ENCODE measurements around a stretch of chr6.

DNA sequence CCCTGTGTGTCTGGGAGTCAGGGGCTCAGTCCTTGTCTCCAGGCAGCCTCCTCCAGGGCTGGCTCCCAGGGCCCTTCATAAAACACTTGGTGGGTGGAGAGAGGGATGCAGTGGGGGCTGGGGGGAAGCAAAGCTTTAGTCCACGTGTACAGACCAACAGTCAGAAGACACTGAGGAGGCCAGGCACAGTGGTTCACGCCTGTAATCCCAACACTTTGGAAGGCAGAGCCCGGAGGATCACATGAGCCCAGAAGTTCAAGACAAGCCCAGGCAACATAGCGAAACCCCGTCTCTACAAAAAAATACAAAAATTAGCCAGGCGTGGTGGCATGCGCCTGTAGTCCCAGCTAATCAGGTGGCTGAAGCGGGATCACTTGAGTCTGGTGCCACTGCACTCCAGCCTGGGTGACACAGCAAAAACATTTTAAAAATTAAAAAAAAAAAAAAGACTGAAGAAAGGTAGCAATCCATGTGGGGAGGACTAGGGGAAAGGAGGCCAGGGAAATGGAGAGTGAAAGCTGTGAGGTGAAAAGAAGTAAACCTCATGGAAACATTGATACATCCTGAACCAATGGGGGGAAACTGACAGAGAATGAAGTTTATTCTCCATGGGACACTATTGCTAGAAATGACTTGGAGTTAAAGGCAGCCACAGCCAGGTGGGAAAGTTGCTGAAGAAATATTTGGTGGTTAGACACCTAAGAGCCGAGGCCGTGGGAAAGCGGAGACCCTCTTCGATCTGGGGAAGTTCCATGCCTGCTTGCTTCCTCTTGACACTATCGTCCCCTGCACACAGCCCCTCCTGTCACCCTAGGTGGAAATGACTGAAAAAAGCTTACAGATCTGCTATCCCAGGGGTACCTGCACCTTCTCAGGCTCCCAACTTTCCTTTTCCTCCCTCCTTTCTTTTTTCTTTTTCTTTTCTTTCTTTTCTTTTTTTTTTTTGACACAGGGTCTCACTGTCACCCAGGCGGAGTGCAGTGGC is 35.5 kb downstream of the PIM1 start:
- PRO-cap, result no peak

DNA sequence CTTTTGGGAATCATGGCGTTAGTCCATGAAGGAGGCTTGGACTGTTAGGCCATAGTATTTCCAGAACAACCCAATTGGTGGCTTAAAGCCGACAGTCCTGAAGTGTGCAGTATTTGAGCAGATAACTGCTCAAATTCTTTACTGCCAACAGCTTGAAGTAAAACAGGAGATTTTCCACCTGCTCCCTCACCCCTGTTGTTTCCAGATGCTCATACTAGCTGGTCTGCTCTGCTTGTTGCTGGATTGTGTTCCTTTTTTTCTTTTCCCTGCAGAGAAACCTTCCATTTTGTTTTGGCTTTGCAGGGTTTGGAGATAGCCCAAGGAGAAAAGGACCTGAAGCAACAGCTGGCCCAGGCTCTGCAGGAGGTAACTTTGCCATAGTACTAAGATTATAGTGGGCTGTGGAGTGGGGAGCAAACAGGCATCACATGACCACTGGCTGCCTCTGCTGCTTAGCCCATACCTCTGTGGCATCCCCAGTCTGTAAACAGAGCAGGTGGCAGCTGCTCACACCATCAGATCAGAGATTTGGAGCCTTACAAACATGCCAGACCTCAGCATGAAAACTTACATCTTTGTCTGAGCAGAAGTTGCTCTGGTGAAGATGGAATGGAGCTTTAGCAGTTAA is 17.5 kb downstream of the RNF8 start:
- PRO-cap, result no peak

GRCh38 chr6:37496825-37497678 is 2.6 kb downstream of the CCDC167 start:
- PRO-cap, result no peak

DNA sequence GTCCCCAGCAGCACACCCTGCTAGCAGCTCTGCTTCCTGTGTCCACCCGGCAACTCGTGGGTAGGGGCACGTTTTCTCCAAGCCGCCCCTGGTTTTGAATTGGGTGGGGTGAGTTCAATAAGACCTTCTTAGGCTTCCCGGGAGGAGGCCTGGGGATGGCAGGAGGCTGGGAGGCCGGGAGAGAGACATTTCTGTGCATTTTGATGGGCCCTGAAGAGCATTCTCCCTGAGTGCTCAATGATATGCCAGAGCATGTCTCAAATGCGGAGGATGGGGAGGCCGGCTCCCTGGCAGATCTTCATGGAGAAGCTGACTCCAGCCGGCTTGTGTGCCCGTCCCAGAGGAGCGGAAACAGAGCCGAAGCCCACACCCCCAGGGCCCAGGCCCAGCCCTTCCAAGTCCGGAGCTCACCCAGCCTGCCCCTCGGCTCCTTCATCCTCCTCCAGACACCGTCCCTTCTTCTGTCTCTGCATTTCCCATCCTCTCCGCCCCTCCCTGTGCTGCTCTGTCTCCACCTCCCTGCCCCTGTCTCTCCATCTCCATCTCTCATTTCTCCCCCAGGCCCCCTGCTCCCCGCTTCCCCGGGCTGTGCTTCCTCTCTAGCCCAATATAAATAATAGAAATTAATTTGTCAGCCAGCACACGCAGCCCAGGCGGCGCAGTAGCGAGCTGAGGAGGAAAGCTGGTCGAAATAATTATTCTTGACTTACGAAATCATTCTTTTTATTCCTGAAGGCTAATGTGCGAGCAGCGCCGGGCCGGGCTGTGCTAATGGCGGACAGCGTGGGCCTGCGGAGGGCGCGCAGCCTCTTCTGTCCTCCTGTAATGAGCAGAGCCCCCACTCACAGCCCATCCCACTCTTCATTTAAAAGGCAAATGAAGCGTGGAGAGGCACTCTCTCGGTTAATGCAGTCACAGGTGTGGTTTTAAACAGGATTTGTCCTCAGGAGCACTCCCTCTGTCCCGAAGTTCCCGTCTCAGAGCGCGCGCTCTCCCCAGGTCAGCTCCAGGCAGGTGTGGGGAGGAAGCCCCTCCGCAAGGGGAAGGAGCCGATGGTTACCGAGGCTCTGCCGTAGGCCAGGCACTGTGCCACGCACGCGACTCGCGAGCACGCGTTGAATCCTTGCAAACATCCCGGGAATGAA is 36.0 kb upstream of the ZFAND3 start:
- PRO-cap, result unidirectional peak, plus-strand start at position 771 of the sequence

GRCh38 chr6:37822296-37822915 is 2.9 kb downstream of the ZFAND3 start:
- PRO-cap, result no peak

DNA sequence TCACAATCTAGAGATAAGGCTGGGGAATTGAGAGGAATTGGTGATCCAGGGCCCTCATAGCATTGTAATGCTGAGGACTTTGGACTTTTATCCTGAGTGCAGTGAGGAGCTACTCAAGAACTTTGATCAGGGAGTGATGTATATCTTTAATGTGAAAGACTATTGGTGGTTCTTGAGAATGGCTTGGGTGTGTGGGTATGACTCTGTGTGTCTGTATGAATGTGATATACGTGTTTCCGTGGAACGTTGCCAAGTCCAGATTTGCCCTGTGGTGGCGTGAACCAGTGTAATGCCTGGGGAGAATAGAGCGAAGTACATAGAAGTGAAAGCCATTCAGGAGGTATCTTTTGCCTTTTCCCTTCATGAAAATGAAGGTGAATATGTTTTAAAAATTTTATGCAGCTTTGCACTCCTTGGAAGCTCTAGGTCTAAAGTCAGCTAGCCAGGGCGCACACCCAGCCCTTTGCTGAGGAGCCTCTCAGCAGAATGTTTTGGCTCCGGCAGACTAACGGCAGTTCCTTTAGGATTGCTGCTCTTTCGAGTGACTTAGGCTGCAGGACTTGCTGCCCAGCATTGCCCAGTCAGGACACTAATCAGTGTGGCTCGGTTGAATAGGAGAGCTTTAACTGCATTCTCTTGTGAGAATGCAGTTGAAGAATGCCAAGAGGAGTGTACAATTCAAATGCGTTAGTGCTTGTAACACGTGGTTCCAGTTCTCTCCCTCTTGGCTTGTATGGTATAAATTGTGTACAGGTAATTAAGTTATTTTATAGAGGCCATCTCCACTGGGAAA is 3.6 kb downstream of the ZFAND3 start:
- PRO-cap, result no peak

DNA sequence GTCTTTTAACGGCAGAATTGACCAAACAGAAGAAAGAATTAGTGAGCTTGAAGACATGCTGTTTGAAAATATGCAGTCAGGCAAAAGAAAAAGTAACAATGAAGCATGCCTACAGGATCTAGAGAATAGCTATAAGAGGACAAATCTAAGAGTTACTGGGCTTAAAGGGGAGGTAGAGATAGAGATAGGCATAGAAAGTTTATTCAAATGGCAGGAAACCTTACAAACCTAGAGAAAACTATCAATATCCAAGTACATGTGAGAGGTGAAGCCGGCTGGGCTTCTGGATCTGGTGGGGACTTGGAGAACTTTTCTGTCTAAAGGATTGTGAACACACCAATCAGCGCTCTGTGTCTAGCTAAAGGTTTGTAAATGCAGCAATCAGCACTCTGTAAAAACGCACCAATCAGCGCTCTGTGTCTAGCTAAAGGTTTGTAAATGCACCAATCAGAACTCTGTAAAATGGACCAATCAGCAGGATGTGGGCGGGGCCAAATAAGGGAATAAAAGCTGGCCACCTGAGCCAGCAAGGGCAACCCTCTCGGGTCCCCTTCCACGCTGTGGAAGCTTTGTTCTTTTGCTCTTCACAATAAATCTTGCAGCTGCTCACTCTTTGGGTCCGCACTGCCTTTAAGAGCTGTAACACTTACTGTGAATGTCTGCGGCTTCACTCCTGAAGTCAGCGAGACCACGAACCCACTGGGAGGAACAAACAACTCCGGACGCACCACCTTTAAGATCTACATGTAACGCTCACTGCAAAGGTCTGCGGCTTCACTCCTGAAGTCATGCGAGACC is 142.9 kb downstream of the ZFAND3 start:
- PRO-cap, result no peak

DNA sequence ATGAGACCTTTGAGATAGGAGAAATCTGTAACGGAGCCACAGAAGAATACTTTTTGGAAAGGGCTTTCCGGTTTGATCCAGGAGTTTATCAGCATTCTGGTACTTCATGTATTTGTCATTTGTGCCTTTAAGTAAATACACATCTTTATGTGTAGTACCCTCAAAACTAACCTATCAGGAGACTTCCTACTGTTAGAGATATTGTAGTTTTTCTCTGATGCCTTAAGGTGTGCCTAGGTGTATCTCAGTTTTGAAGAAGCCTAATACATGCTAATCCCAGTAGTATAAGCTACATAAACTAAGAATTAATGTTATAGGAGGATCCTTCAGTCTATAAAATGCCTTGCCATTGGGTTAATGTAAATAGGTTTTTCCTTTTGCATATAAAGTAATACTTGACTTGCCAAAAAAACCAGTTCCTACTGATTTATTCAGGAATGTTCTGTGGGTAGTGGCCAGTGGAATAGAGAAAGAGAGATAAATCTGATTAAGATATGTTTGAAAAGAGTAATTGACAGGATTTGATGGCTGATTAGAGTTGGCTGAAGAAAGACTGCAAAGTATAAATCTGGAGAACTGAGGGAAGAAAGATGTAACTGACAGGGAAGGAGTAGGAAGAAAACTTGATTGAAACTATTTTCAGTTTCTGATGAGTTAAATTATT is 273.4 kb downstream of the ZFAND3 start:
- PRO-cap, result no peak

- PRO-cap, result no peak
Measured at GRCh38 chr6:38486130-38486723, 153.5 kb downstream of the BTBD9 start.

DNA sequence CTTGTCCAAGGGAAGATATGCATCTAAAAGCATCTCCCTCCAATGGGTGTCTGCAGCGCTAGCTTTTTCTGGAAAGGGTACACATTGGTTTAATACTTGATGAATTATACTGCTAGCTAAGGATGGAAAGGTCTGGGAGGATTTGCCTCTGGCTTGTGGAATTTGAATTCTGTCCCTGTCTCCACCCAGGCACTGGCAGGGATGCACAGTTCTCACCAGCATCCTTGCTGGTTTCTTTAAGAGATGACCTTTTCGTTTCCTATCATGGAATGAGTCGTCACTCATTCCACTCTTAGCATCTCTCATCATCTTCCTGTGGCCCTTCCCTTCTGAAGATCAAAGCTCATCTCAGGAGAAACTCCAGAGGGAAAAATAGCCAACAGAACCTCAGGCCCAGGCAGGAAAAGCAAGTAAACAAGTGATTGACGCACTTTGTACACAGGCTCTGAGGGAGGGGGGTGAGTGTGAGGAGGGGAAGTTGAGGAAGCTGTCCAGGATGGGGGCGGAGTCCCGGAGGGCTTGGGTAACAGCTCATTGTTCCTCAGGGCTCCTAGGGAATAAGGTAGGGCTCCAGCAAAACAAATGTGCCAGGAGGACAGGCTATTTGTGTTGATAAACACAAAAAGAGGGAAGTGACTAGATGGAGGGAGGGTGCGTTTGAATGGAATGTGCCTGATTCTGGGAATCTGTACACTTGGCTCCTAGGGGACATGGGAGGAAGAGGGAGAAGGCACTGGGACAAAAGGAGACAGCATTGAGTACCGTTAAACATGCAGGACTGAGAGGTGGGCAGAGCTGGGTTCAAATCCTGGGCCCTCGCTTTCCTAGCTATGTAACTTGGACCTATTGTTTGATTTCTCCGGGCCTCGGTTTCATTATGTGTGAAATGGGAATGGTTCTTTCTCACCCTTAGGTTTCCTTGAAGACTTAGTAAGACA is 25.8 kb upstream of the SAYSD1 start:
- PRO-cap, result no peak

DNA sequence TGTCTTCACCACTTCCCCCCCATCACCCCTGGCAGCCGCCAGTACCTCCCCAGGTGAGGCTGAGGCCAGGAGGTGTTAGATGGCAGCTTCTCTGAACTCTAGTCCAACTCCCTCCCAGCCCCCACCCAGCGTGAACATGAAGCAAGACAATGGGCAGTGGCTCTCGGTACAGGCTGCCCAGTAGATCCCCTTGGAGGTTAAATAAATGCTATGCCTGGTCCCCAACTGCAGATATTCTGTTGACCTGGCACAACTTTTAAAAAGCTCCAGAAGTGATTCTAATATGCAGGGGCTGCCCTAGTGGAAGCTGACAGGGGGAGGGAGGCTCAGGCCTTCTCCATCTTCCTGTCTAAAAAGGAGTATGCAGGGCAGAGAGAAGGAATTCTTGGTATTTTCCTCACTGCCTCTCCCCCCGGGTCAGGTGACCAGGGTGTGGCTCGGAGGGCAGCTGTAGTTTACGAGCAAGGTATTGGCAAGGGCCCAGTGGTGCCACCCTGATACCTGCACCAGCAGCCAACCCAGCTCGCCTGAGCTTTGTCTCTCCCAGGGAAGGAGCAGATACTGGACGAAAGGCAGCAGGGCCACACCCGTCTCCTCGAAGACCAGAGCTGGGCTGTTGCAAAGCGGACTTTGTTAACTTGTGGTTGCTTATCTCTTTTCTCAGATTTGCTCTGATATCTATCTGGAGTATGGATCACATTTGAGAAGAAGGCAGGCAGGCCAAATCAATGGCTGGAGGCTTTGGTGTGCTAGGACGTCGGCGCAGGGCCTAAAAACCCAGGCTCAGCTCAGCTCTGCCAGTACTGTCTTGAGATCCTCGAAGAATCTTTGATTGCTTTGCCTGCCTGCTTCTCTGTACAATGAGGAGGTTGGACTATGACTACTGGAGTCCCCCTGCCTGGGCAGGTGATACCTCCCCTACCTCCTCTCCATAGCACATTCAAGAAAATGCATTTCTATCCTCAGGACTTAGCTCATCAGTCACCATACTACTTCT is 25.5 kb downstream of the KCNK5 start:
- PRO-cap, result no peak

DNA sequence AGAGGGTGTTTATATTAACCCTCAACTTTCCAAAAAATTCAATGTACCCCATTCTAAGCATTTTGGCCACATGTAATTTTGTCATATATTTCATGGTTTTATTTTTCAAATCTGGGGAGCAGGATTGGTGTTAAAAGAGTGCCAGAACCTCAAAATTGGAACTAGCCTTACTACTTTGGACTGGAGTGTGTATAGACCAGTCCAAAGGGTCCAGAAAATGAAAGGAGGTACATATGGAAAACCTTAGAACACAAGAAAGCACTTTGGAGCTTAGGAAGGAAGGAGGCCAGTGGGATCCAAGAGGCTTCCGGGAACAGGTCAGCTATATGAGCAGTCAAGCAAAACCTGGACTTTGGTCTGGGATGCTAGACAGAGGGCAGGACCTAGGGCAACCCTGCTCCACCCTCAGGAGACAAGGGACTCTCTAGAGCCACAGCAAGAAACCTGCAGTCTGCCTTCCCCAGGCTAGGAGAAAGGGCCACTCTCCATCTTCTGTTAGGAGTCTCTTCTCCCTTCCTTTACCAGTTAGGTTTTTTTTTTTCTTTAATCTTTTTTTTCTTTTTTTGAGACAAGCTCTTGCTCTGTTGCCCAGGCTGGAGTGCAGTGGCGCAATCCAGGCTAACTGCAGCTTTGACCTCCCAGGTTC is 4.8 kb downstream of the KCNK5 start:
- PRO-cap, result no peak

GRCh38 chr6:39685022-39685718 is 40.0 kb downstream of the KIF6 start:
- PRO-cap, result no peak

DNA sequence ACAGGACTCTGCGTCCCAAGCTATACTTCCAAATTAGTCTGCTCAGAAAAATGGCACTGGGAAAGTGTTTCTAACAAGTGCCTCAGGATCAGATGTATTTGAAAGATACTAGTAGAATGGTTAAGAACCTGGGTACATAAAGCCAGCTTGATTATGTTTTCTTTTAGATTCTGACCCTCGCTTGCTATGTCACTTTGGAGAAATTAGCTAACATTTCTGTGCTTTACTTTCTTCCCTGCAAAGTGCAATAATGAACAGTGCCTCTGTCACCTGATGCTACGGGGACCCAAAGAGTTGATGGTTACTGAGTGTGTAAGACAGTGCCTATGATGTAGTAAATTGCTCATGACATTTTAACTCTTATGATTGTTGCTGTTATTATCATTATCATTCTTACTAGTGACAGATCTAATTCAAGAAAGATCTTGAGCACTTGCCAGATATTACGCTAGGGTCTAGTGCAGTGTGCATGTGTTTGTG is 33.4 kb upstream of the DAAM2 start:
- PRO-cap, result no peak

DNA sequence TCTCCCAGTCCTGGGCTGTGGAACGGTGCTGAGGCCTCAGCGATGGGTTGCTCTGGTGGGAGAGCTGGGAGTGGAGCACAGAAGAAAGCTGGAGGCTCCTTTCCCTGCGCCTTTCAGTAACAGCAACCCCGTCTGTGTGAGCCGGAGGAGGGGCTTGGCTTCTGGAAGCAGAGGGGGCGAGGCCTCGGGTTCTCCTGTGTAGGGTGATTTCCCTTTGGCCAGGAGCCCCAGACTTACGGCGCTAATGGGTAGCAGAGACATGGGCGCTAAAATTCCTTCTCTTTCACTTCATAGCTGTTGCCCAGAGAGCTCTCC is 55.0 kb downstream of the DAAM2 start:
- PRO-cap, result no peak

DNA sequence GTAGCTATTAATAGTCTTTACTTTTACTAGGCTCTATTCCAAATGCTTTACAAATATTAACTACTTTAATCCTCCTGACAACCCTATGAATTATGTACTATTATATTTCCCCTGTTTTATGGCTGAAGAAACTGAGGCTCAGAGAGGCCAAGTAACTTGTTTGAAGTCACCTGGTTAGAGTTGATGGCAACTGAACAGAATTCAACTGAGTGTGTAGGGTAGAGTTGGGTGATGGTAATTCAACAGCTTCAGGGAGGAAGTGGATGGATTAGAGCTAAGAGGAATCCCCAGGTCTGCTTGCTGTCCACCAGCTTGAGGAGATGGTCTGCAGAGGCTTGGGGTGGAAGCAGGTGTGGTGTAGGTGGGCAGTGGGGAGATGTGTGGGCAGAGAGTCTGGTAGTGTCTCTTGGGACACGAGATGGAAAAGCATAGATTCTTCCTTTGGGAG is 57.3 kb downstream of the DAAM2 start:
- PRO-cap, result no peak

DNA sequence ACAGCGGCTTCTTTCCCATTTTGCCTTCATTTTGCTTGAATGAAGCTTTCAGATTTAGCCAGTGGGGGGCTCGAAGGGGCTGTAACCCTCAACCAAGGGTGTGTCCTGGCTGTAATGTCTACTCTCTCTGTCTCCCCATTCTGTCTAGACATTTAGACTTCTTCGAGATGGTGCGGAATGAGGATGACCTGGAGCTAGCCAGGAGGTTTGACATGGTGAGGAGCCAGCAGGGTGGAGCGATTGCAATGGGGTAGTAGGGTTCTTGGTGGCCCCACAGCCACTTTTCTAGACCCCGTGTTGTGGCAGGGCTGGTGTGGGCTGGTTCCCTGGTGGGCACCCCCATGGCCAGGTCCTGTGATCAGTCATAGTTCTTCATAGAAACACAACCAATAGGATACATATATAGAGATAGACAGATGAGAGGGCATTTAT is 62.9 kb downstream of the MOCS1 start:
- PRO-cap, result no peak

- PRO-cap, result unidirectional peak, plus-strand start at chr6:39933501
Measured at GRCh38 chr6:39932891-39933602, 1.2 kb downstream of the MOCS1 start.

GRCh38 chr6:40444584-40444975 is 142.6 kb downstream of the LRFN2 start:
- PRO-cap, result no peak

DNA sequence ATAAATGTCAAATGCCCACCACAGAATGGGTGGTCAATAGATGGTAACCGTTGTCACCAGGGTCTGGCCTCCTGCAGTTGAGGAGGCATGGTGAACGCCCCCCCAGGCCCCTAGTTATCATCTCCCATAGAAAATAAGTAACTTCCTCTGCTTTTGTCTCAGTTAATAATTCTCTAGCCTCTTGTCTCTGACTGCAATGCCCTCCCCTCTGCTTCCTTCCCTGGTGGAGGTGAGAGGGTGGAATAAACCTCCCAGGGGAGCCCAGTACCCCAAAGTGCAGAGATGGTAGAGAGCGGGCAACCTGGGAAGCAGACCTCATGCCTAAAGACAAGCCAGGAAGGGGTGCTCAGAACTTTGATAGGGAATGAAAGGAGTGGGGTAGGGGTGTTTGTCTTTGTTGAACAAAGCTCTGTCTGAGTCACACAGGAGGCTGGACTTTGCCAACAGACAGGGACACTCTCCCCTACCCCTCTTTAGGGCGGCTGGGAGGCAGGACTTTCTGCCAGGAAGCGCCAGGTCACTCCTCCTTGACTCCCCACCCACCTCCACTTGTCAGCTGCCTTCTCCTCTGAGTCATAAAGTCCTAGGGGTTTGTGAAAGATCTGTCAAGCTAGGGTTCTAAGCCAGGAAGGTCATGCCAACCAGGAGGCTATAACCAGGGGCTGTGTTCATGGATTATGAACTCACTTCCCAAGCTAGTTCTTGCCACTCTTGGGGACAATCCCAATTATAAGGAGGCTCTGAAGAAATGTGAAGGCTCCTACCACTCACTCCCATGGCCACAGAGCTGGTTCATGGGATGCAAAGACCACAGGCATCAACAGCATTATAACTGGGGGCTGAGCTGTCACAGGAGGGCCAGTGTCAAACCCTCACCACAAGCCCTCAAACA is 1.5 kb upstream of the UNC5CL start:
- PRO-cap, result no peak

All from anterior vena cava (tissue), 1 donor.